Keratinocyte (primary cell): ENCODE measurements around the genes LIPE, PSG7, ZNF223 and ZNF180.

DNA sequence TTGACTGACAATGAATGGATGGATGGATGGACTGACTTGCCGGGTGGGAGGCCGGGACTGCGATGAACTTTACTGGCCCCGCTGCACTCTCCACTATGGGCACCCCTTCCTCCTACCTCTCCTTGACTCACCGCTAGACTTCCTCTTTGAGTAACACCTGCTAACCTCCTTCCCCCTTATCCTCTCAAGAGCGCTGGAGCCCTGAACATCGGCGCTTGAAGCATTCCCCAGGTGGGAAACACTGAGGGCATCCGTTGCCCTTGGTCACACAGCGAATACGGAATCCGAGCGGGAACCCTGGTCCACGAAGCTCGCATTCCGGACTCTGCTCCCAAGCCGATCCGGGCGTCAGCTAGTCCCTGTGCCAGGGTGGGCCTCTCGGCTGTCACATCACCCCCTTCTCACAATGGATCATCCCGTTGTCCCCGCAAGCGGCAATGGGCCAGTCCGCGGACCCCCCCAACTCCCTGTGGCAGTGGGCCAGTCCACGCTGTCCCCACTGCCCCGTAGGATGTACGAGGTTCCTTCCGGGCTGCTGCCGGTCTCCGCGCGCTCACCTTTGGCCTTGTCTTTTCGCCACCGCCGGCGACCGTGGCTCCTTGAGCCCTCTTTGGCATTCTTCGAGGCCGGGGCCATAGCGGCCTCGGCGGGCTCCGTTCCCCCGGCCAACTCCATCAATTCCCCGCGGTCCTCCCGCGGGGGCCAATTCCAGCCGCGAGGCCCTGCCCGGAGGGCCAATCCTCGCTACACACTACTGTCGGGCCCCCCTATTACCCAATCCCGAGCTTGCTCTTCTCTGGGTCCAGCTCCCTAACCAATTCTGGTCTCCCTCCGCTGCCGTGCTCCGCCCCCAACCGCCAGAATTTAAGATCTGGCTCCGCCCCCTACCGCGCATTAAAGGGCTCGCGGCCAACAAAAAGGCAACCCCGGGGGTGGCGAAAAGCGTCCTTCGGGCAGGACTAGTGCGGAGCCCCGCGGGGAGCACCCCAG is 4.0 kb downstream of the LIPE start:
CAGE:
- cytosol, long polyA minus RNA, result start-site peak on the minus strand centred at position 737 of the sequence, 123 bp wide, 40 reads
- cytosol, long polyA plus RNA, result no peak
- long polyA plus RNA, result start-site peak on the minus strand centred at position 702 of the sequence, 64 bp wide, 56 and 51 reads in 2 replicates
- nucleus, long polyA minus RNA, result start-site peak on the minus strand centred at position 679 of the sequence, 14 bp wide, 36 reads
- nucleus, long polyA plus RNA, result start-site peak on the minus strand centred at position 691 of the sequence, 48 bp wide, 69 and 58 reads in 2 replicates

GRCh38 chr19:42427104-42427516 is at the start of gene LIPE:
Gene LIPE (minus strand): TSS chr19:42427388.
CAGE:
- cytosol, long polyA minus RNA, result no peak
- cytosol, long polyA plus RNA, result no peak
- long polyA plus RNA, result no peak
- nucleus, long polyA minus RNA, result no peak
- nucleus, long polyA plus RNA, result no peak

GRCh38 chr19:42458890-42459616 is 16.3 kb upstream of the CXCL17 start:
CAGE:
- cytosol, long polyA minus RNA, result no peak
- cytosol, long polyA plus RNA, result no peak
- long polyA plus RNA, result no peak
- nucleus, long polyA minus RNA, result no peak
- nucleus, long polyA plus RNA, result no peak

CAGE:
- cytosol, long polyA minus RNA, result no peak
- cytosol, long polyA plus RNA, result no peak
- long polyA plus RNA, result no peak
- nucleus, long polyA minus RNA, result no peak
- nucleus, long polyA plus RNA, result no peak
Observed at GRCh38 chr19:42936993-42937508, at the start of gene PSG7. Gene PSG7 (minus strand): TSS chr19:42937207.

GRCh38 chr19:43464046-43464743 is 1.2 kb downstream of the LYPD3 start:
CAGE:
- cytosol, long polyA minus RNA, result no peak
- cytosol, long polyA plus RNA, result no peak
- long polyA plus RNA, result no peak
- nucleus, long polyA minus RNA, result no peak
- nucleus, long polyA plus RNA, result no peak

CAGE:
- cytosol, long polyA minus RNA, result no peak
- cytosol, long polyA plus RNA, result no peak
- long polyA plus RNA, result no peak
- nucleus, long polyA minus RNA, result no peak
- nucleus, long polyA plus RNA, result no peak
Observed at GRCh38 chr19:43623794-43624442, 4.5 kb upstream of the ZNF428 start.

DNA sequence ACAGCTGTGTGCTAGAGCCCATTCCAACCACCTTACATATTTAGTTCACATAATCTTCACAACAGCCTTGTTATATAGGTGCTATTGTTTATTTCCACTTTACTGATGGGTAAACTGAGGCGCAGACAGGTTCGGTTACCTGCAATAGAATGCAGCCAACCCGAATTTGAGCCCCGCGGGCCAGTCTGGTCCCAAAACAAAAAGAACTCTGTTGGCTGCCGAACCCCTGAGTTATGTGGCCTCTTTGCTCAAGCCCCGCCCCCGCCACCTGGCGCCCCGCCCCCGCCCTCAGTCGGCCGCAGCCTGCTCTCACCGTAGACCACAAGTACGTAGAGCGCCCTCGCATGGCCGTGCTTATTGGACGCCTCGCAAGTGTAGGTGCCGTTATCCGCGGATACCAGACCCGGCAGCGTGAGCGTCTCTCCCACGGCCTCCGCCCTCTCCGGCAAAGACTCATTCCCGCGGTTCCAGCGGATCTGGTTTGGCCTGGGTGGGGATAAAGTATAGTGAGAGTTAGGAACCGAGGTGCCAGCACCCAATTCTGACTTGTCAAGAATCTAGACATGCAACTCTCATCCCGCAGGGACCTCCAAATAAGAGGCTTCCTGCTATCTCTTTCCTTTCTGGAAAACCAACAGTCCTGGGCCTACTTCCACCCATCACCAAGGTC is 5.5 kb upstream of the ZNF428 start:
CAGE:
- cytosol, long polyA minus RNA, result no peak
- cytosol, long polyA plus RNA, result no peak
- long polyA plus RNA, result no peak
- nucleus, long polyA minus RNA, result no peak
- nucleus, long polyA plus RNA, result no peak

GRCh38 chr19:43625966-43626433 is 6.6 kb upstream of the ZNF428 start:
CAGE:
- cytosol, long polyA minus RNA, result no peak
- cytosol, long polyA plus RNA, result no peak
- long polyA plus RNA, result no peak
- nucleus, long polyA minus RNA, result no peak
- nucleus, long polyA plus RNA, result no peak

GRCh38 chr19:43636096-43636843 is 3.4 kb downstream of the CADM4 start:
CAGE:
- cytosol, long polyA minus RNA, result no peak
- cytosol, long polyA plus RNA, result no peak
- long polyA plus RNA, result no peak
- nucleus, long polyA minus RNA, result no peak
- nucleus, long polyA plus RNA, result no peak

DNA sequence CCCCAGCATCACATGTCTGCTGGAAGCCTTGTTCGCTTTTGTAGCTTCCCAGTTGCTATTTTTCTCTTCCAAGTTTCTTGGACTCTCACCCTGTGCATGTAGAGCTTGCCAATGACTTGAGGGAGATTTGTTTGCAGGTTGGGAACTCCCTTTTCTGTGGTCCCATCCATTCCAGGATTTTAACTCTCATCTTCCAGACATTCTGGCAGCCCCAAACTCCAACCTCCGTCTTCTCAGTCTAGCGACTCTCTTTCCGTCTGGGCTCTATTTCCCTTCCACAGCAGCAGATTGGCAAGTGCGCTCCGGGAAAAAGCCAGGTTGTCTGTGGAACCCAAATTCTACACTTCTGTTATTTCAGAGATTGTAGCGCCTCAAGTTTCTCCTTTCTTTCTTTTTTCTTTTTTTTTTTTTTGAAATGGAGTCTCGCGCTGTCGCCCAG is 8.9 kb downstream of the PLAUR start:
CAGE:
- cytosol, long polyA minus RNA, result no peak
- cytosol, long polyA plus RNA, result no peak
- long polyA plus RNA, result no peak
- nucleus, long polyA minus RNA, result no peak
- nucleus, long polyA plus RNA, result no peak

CAGE:
- cytosol, long polyA minus RNA, result no peak
- cytosol, long polyA plus RNA, result no peak
- long polyA plus RNA, result no peak
- nucleus, long polyA minus RNA, result no peak
- nucleus, long polyA plus RNA, result no peak
Observed at GRCh38 chr19:43683073-43683646, 13.2 kb upstream of the PLAUR start.

CAGE:
- cytosol, long polyA minus RNA, result no peak
- cytosol, long polyA plus RNA, result no peak
- long polyA plus RNA, result no peak
- nucleus, long polyA minus RNA, result no peak
- nucleus, long polyA plus RNA, result no peak
Observed at GRCh38 chr19:43739867-43740324, 14.9 kb downstream of the SMG9 start.

CAGE:
- cytosol, long polyA minus RNA, result no peak
- cytosol, long polyA plus RNA, result no peak
- long polyA plus RNA, result start-site peak on the plus strand at chr19:44052011-44052085, 135 and 181 reads in 2 replicates
- nucleus, long polyA minus RNA, result start-site peak on the plus strand at chr19:44051920-44052062, 99 reads
- nucleus, long polyA plus RNA, result start-site peak on the plus strand at chr19:44052011-44052055, 207 and 145 reads in 2 replicates
Observed at GRCh38 chr19:44051694-44052243, at the start of gene ZNF223. Gene ZNF223 (plus strand): TSS chr19:44052036.

CAGE:
- cytosol, long polyA minus RNA, result no peak
- cytosol, long polyA plus RNA, result no peak
- long polyA plus RNA, result no peak
- nucleus, long polyA minus RNA, result no peak
- nucleus, long polyA plus RNA, result no peak
Observed at GRCh38 chr19:44085969-44087046, 7.9 kb upstream of the ZNF224 start.

DNA sequence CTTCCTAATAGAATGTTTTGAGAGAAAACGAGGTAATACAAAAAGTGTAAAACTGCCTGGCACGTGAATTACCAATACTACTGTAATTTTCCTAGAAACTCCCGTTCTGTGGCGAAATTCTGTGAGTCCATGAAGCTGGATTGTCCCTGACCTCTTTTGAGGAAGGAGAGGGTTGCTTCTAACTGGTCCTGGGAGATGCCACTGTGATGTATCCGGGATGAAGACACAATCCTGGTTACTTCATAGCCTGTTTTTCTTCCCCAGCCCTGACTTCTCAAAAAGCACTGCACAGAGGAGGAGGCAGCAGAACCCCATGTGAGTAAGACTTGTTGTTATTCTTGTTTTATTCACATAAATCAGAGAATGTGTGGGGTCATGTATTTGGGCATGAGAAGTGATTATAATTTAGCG is 598 bp downstream of the ZNF226 start:
CAGE:
- cytosol, long polyA minus RNA, result no peak
- cytosol, long polyA plus RNA, result no peak
- long polyA plus RNA, result no peak
- nucleus, long polyA minus RNA, result no peak
- nucleus, long polyA plus RNA, result no peak

CAGE:
- cytosol, long polyA minus RNA, result no peak
- cytosol, long polyA plus RNA, result no peak
- long polyA plus RNA, result start-site peak on the minus strand at chr19:44500517-44500550, 87 and 58 reads in 2 replicates
- nucleus, long polyA minus RNA, result start-site peak on the minus strand at chr19:44500462-44500544, 11 reads
- nucleus, long polyA plus RNA, result start-site peak on the minus strand at chr19:44500492-44500564, 42 and 35 reads in 2 replicates
Observed at GRCh38 chr19:44499853-44501044, at the start of gene ZNF180. Gene ZNF180 (minus strand): TSS chr19:44500522.

DNA sequence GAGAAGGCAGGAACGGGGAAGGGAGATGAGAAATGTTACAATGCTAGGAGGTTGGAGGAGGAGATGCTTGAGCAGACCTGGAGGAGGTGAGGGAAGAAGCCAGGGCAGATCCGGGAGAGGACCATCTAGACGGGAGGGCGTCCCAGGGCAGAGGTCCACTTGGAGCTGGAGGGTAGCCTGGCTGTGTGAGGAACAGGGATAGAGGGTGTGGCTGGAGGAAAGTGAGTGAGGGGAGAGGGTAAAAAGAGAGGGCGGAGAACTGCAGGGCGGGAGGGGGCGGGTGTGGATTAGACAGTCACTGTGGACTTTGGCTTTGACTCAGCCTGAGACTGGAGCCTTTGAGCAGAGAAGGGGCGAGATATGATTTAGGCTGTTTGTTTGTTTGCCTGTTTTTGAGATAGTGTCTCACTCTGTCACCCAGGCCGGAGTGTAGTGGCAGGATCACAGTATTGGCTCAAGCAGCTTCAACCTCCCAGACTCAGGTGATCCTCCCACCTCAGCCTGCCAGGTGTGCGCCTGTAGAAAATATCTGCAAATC is 16.6 kb upstream of the IGSF23 start:
CAGE:
- cytosol, long polyA minus RNA, result no peak
- cytosol, long polyA plus RNA, result no peak
- long polyA plus RNA, result no peak
- nucleus, long polyA minus RNA, result no peak
- nucleus, long polyA plus RNA, result no peak

CAGE:
- cytosol, long polyA minus RNA, result no peak
- cytosol, long polyA plus RNA, result no peak
- long polyA plus RNA, result no peak
- nucleus, long polyA minus RNA, result no peak
- nucleus, long polyA plus RNA, result no peak
Observed at GRCh38 chr19:44601996-44602563, 11.3 kb upstream of the IGSF23 start.

CAGE:
- cytosol, long polyA minus RNA, result no peak
- cytosol, long polyA plus RNA, result no peak
- long polyA plus RNA, result no peak
- nucleus, long polyA minus RNA, result no peak
- nucleus, long polyA plus RNA, result no peak
Observed at GRCh38 chr19:44666707-44667385, 4.4 kb upstream of the CEACAM19 start.

DNA sequence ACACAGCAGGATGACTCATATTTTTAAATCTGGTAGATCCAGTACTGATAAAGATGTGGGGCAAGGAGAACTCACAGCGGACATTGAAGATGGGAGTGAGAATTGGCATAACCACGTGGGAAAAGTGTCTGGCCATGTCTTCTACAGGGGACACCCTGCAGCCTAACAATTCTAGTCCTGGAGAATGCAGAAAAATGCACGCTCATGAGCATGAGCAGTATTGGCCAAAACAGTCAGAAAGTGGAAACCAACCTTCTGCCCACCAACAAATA is 13.5 kb upstream of the BCL3 start:
CAGE:
- cytosol, long polyA minus RNA, result no peak
- cytosol, long polyA plus RNA, result no peak
- long polyA plus RNA, result no peak
- nucleus, long polyA minus RNA, result no peak
- nucleus, long polyA plus RNA, result no peak